GM12892 (cell line): Measurements from ENCODE around the genes FARSB and WDFY1.

DNA sequence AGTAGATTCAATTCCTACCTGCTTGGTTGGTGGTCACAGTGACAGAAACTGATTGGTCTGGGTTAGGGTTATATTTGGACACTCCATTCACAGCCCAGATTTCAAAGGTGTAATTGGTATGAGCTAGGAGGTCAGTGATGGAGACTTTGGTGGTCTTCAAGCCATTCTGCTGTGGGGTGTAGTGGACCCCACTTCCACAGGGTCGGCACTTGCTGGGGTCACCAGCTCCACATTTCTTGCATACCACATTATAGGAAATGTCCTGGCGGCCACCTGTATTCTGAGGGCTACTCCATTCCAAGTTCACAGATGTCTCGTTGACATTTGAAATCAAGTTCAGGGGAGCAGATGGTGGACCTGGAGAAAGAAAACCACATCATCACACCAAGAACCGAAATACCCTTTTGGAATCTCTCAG is 89.8 kb downstream of the EPHA4 start:
- RRBS, result no CpG with 5 or more reads among the region's 4 CpGs

DNA sequence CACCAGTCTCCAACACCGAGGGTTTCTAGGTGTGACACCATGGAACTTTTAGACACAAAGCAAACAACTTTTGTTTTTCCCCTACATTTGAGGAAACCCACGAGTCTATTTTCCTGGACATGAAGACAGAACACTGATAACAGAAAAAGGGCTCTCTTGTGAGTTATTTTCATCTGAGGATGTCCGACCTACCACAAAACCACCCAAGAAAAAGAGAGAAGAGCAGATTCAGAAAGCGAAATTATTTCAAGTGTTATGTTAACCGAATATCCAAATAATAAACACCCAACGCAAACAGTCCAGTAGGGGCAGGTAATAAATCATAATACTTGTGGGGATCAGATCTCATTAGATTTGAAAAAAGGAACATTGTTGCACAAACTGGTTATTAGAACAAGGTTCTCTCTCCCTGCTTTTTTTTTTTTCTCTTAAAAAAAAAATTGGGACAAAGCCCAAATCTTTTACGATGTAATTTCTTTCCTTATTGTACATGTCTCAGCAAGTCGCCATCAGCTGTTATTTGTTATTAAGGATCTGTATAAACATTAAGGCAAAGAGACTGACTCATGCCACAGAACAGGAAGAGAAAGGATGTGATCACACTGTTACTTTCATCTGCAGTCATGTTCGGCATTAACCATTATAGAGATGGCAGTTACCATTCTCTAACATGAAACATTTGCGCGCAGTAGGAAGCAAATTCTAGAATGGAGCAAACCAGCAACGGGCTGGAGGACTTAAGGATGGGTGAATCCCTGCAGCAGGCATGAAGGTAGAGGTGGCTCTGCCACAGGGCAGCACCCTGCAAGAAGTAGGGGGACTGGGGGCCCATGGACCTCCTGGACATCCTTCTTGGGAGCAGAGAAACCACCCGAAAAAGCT is 42.1 kb downstream of the EPHA4 start:
- RRBS, result no CpG with 5 or more reads among the region's 13 CpGs

GRCh38 chr2:222424766-222425906 is 793 bp downstream of the SGPP2 start:
- RRBS, result under 1% methylated on average over 12 of the region's 75 CpGs

GRCh38 chr2:222445635-222446218 is 21.4 kb downstream of the SGPP2 start:
- RRBS, result no CpG with 5 or more reads among the region's 7 CpGs

DNA sequence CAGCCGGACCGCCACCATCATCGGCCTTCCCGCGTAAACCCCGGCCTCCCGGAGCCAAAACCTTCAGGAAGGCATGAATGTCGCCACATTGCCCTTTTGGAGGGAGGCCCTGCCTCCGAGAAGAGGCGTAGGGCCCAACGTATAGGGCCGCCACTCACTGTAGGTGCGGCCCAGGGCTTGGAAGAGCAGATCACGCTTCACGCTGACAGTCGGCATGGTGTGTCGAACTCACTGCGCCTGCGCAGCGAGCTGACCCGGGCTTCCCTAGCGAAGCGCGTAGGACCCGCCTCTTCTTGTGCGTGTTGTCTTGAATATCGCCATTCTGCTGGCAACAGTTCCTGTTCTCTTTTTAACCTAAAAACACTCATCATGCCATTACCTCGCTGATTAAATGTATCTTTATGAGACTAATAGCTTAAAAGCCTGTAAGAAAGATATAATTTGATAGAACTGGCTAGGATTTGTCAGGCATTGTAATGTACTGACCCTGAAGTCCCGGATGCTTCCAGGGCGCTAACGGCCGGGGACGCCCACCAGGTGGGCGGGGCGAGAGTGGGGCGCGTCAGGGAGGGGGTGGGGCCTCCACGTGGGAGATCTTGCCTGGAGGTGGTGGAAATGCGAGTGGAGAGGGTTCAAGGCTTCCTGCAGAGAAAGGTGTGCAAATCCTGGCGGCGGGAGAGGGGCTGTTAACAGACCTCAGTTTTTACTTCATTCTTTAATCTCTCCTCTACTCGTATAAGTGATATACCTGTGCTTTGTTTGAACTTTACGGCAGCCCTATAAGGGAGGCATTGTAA is at the start of gene FARSB:
TSS of gene FARSB (minus strand) at position 235 of the 797 bp plus-strand sequence.
- RRBS, result 2% methylated on average over 10 of the region's 43 CpGs

DNA sequence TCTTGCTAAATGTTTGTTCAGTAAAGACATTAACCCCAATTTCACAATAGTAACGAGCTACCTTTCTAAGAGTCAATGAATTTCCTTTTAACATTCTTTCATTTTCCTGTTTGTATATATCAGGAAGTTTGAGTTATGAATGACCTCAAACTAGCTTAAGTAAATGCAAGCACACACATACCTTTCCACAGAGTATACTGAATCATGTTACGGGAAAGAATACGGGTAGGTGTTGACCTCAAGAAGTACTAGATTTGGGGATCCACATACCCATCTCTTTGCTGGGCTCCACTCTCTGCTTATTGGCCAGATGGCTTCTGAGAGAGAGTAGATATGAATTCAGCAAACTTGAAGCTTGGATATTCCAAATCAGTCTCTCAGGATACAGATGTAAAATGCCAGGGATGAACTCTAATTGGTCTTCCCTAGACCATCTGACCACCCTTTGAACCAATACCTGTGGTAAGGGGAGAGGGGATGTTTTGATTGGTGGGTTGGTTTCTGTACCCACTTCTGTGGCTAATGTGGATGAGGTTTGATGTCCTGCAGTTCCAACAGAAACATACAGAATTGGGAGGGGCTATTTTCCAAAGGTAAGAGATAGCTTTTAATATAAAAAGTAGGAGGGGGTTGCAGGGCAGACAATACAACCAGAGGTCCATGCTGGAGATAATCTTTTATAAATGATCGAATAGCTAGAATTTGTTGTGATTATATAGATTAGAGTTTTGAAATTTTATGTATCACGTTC is 18.0 kb upstream of the ACSL3 start:
- RRBS, result no CpG with 5 or more reads among the region's 5 CpGs

DNA sequence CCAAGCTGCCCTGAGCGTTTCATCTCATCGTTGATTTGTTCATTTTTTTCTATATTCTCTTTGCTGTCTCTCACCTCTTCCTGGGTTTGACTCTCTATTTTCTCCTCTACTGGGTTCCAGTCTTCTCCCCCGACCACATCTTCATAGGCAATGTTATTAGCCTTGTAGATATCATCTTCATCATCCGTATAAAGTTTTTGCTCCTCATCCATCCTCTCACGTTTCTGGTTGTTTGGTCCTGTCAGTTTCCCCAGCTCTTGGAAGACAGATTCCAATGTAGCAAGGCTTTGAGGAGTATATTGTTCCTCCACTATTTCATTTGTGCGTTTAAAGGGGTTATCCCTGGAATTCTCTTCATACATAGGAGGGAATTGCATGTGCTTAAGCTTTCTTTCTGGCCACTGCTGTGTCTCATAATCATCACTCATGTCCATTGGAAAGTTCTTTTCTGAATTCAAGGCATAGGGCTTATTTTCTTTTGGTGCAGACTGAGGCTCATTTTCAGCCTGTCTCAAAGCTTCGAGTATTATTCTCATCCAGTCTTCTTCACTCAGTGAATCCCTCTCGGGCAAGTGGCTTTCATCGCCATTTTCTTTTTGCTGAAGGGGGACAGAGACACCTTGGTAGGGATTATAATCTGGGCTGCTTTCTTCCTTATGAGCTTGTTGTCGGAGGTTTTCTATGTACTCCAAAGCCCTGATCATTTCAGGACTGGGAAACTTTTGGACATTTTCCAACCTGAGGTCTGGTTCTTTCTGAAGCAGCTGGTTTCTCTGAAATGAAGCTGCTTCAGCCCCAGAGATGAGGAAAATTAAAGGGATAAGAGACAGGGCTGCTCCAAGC is 3.5 kb downstream of the SCG2 start:
- RRBS, result no CpG with 5 or more reads among the region's 10 CpGs

DNA sequence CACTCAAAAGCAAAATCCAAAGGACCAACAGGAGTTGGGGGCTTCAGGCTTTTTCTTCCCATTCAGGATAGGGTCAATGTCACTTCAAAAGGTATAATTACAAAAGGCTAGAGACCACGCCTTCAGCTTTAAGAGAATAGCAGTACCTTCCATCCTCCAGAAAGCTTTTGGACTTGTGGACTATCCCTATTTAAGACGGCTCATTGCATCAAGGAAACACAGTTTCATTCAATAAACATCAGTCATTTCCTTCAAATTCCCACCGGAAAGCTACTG is 1.8 kb downstream of the WDFY1 start:
- RRBS, result no CpG with 5 or more reads among the region's 3 CpGs

- RRBS, result 1% methylated on average over 16 of the region's 87 CpGs
Observed at GRCh38 chr2:223944714-223945712, at the start of gene WDFY1. Gene WDFY1, minus strand, starts transcription at chr2:223945335.

- RRBS, result no CpG with 5 or more reads among the region's 8 CpGs
Observed at GRCh38 chr2:223959507-223960169, 2.4 kb downstream of the MRPL44 start.

DNA sequence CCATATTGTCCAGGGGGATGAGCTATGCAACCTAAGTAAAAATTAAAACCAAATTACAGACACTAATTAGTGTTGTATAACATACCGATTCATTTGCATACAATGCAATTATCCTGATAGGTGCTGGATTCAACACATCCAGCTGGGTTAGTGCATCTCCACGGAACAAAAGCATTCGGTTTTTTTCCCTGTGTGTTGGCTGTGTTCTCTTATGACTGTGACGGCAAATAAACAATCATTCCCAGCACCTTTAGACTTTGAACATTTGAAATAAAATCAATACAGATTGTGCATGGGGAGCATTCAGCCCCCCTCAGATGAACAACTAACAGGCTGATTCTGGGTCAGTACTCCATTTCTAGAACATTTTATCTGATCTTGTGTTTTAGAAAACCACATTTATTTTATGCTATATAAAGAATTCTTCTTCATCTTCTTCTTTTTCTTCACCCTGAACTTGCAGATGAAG is 22.7 kb downstream of the FAM124B start:
- RRBS, result no CpG with 5 or more reads among the region's 4 CpGs

DNA sequence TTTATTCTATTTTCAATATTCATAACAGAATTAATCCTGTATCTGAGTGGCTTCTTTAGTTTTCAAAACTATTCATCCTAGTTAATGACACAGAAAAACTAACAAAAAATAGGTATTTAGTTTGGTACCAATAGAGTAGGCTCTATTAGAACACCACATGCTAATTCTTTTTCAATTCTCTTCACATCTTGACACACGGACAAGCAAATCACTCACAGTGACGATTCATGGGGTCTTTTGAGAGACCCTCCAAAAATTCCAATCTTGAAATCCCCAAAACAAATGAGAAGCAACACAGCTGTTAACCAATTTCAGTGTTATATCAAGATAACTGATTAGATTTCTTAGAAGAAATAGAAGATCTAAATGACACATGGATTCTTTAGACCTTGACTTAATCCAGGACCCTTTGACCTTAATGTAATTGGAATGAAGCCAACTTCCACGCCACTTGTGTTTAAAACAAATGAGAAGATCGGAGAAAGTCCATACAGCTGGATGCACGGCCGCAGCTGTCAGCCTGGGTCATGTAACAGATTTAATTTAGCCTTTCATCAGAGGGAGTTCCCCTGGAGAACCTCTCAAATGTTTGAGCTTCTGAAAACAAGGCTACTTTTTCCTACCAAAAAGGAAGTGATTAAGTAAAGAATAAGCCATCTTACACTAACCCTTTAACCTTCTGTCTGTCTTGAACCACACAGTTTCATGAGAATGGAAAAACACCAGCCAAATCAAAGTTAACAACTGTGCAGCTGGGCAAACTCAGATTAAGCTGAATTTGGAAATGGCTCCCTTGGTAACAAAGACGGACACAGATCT is 103.8 kb downstream of the DOCK10 start:
- RRBS, result no CpG with 5 or more reads among the region's 7 CpGs

- RRBS, result no CpG with 5 or more reads among the region's 5 CpGs
Observed at GRCh38 chr2:226207612-226208184, 591.9 kb downstream of the IRS1 start.

- RRBS, result no CpG with 5 or more reads among the region's 5 CpGs
Observed at GRCh38 chr2:226738114-226738513, 61.5 kb downstream of the IRS1 start.

- RRBS, result no CpG with 5 or more reads among the region's 5 CpGs
Observed at GRCh38 chr2:226775969-226776539, 23.6 kb downstream of the IRS1 start.

DNA sequence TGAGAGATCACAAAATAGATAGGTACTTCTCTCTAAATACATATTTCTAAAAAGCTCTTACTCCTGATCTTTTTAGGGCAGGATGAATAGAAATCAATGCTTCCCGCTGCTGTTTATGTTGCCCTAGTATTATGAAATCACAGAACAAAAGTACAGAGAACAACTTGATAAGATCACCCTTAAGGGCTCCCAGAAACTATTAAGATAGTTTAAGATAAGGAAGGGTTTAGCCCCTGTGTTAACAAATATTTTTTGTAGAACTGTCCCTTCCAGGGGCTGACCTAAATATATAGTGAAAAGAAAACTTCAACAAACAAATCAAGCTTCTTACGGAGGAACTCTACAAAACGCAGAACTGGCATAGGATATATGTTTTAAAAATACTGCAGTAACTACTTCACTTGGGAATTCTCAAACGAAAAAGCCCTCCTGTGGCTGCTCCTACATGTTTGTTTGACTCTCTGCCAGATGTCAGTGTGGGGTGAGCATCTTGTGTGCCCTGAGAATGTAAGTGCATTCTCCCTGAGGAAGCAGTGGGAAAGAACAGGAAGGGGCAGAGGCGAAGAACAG is 5.2 kb downstream of the IRS1 start:
- RRBS, result no CpG with 5 or more reads among the region's 5 CpGs

DNA sequence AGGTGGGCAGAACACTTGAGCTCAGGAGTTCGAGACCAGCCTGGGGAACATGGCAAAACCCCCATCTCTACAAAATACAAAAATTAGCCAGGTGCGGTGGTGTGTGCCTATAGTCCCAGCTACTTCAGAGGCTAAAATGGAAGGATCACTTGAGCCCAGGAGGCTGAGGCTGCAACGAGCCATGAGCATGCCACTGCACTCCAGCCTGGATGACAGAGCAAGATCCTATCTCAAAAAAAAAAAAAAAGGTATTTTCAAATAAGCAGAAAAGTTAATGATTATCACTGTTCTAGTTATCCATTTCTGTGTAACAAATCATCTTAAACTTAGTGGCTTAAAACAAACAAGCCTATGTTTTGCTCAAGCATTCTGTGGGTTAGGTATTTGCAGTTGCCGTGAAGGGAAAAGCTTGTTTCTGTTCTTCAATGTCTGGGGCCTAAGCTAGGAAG is 13.9 kb downstream of the MFF start:
- RRBS, result no CpG with 5 or more reads among the region's 4 CpGs

GRCh38 chr2:227491387-227492124 is 19.6 kb downstream of the AGFG1 start:
- RRBS, result no CpG with 5 or more reads among the region's 9 CpGs

GRCh38 chr2:227563100-227563883 is 35.4 kb upstream of the SCYGR2 start:
- RRBS, result no CpG with 5 or more reads among the region's 4 CpGs

DNA sequence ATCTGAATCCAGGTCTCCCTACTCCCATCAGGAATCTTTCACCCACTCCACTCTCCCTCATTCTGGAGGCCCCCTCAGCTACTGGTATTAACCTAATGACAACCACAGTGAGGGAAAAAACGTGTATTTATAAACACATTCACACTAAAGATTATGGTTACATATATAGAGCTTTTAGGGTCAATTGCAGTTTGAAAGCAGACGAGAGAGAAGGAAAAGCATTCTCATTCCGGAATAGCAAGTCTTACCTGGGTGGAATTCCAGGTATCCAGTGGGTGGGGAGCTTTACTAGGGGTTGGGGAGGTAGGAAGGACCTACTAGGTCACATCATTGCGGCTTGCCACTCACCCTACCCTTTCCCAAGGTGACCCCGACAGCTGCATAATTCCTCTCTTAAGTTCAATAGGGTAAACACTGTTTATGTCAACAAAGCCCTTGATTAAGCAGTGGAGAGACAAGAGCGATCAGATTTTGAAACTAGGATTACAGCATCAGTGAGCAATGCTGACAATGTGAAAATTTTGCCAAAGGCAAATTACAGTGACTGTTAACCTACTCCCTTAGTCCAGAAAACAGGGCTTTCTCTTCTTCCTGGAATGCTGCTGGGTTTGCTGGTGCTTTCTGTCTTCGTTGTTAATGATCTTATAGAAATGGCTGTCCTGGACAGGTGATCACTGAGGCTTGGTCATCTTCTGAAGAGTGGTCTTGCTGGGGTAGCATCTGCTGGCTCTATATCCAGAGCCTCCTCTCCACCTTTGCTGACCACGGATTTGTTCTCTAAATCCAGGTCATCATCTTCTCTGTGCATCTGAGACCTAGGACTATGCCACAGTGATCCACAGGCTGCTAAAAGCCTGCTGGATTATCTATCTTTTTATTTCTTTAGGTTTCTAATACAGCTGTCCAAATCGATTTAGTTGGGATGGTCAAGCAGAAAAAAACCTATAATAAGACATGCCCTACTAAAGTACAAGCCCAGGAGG is 14.5 kb downstream of the SLC19A3 start:
- RRBS, result no CpG with 5 or more reads among the region's 9 CpGs